Pericardium fibroblast (primary cell): ENCODE measurements around a stretch of chr11.

- RAMPAGE, long total RNA = no peak
These were observed 289.9 kb downstream of the SORL1 start for GRCh38 chr11:121741847-121742607.

DNA sequence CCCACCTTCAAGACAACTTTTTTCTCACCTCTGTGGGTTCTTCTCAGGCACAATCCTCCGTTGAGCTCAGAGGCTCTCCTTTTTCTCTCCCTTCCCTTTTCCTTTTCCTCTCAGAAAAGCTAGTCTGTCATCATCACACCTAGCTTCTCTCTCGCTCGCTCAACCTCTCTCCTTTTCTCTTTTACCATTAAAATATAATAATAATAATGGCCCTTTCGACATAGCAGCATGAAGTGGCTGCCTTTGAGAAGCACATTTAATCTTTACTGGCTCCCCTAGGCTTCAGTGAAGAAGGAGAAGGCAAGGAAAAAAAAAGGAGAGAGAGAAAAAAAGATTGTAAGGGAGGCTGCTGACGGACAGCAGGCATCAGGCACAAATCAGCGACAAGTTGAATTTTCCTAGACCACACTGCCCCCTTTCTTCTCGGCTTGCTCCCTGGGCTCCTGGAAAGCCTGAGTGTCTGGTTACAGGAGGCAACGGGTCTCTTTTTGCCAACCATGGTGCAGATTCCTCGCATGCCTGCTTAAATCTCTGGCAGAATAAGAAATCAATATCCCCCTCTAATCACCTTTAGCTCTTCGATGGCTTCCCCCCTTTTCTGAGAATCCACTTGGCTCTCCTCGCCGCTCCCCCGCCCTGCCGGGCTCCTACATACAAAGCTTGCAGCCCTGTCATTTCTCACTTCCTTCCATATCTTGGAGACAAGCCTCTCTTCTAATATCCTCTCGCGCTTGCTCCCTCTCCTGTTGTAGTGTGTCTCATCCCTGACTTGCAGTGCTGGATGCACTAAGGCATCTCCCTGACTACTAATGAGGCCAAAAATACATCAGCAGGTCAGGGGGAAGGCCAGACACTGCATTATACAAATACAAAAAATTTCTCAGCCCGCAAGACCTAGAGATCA, 14.3 kb downstream of the BLID start:
- RAMPAGE, long total RNA = start-site peak on the minus strand centred at position 282 of the sequence, 41 bp wide, 84 and 78 reads in 2 replicates

DNA sequence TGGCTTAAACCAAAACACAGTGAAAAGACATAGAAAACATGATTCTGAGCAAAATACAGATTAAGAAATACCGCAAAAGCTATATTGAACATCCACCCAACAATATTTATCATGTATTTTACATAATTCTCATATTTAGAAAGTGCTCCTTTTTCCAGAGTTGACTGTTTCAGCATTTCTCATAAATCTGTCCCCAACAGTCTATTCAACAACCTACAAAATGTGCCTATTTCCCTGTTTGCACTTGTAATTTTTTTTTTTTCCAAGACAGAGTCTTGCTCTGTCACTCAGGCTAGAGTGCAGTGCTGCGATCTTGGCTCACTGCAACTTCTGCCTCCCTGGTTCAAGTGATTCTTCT, 31.0 kb upstream of the BLID start:
- RAMPAGE, long total RNA = no peak

- RAMPAGE, long total RNA = no peak
These were observed 43.2 kb upstream of the BLID start for GRCh38 chr11:122159046-122159818.

GRCh38 chr11:122230042-122230740, 114.2 kb upstream of the BLID start:
- RAMPAGE, long total RNA = no peak

DNA sequence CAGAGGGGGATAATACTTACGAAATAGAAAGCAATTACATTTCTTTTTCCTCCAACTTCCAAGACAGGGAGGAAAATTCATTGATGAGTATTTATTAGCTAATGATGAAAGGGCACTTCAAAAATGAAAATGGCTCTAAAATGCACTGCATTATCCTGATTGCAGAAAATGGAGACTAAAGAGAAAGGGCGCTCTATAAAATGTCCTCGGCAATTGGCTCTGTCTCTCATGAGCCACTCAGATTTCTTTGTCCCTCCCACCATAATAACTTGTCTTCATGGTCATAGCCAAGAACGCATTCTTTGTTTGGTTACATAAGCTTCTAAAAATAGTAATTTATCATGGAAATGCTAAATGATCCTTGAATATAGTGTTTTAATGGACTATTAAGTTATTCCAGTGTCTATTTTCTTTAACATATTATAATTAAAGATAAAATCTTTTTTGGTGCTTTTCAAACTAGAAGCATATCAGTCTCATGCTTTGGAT, 238.0 kb upstream of the BLID start:
- RAMPAGE, long total RNA = no peak

- RAMPAGE, long total RNA = no peak
These were observed 247.2 kb upstream of the BLID start for GRCh38 chr11:122363287-122363628.

DNA sequence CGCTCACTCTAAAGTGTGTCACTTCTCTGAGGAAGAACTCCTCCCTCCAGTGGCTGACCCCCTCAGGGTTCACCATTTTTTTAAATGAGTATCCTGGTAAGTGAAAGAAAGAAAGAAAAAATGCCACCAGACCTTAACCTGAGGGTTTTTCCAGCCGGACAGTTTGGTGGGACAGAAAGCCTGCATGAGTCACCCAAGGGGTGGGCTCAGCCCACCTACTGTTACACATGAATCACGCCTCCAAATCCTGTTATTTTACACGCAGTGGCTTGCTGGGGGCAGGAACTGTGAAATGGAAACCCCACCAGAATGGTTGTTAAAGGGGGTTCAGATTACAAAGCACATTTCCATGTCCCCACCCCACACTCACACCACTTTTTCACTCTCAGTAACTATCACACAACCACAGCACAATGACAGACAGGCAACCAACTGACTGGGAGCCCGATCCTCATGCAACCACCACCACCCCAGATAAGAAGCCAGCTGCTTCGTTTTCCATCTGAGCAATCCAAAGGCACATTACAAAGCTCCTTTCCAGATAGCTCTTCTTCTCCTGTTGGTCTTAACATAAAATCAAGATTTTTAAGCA, 11.9 kb downstream of the CRTAM start:
- RAMPAGE, long total RNA = no peak

DNA sequence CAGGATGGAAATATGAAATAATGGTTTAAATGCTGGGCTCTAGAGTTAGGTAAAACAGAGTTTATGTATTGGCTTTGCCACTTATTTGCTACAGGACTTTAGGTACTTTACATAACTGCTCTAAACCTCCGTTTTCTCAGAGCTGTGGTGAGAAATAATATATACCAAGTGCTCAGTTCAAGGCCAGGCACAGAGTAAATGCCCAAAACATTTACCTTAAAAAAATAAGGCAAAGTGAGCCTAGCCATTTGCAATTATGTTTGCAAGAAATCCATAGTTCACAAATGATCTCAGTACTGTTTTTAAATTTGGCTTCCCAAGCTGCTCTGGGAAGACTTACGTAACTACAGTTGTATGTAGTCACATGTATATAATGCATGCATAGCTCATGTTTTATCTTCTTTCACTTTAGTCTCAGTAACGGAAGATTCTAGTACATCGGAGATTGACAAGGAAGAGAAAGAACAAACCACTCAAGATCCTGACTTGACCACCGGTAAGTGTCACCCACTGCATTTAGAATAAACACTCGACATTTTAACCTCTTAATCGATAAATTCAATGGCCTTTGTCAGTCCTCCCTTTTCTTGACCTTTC, 18.2 kb upstream of the JHY start:
- RAMPAGE, long total RNA = no peak

- RAMPAGE, long total RNA = no peak
These were observed 2.4 kb upstream of the HSPA8 start for GRCh38 chr11:123064374-123064628.

GRCh38 chr11:123159095-123159673, 35.9 kb downstream of the CLMP start:
- RAMPAGE, long total RNA = no peak

GRCh38 chr11:123206747-123207461, 11.9 kb upstream of the CLMP start:
- RAMPAGE, long total RNA = no peak

- RAMPAGE, long total RNA = no peak
These were observed 106.8 kb upstream of the CLMP start for GRCh38 chr11:123301656-123302345.

DNA sequence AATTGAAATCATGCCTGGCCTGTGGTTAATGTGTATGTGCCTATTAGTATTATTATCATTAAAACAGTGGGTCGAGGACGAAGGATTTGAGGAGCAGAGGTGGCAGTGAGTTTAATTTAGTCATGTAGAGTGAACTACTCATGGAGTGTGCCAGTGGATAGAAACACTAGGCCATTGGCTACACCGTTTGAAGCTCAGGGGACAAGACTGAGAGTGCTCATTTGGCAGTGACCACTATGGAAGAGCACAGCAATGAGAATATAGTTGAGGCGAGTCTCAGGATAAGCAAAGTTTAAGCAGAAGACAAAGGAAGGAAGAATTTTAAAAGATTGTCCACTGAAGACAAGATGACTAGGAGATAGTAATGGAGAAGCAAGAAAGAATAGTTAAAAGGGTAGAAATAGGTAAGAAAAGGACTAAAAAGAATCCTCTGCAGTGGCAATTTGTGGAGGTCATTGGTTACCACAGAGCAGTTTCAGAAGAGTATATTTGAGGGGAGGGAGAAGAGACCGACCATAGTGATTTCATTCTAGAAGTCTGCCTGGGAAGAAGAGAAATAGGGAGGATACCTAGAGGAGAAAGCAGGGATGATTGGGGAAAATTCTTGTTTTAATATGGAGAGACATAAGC, 59.2 kb downstream of the GRAMD1B start:
- RAMPAGE, long total RNA = no peak

- RAMPAGE, long total RNA = no peak
These were observed 59.9 kb downstream of the GRAMD1B start for GRCh38 chr11:123489785-123490550.

- RAMPAGE, long total RNA = no peak
These were observed 77.2 kb downstream of the SCN3B start for GRCh38 chr11:123576865-123577902.

GRCh38 chr11:123628955-123629823, 25.2 kb downstream of the SCN3B start:
- RAMPAGE, long total RNA = no peak

GRCh38 chr11:123729600-123730075, 11.8 kb downstream of the ZNF202 start:
- RAMPAGE, long total RNA = no peak

GRCh38 chr11:124536457-124537046, 6.9 kb downstream of the OR8B12 start:
- RAMPAGE, long total RNA = no peak

DNA sequence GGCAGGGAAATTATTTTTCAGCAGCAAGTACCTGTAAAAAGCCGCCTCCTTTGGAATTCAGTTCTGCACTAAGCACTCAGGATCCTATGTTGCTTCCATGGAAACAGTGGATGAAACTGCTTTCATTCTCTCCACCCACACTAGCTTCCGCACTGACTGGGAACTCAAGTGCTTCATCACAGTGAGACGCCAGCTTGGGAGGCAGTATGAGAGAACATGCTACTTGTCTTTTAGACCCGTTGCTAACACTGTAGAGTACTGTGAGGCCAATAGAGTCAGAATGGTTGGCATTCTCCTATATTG, 16.3 kb downstream of the SIAE start:
- RAMPAGE, long total RNA = no peak